Mucosa of descending colon (tissue), 1 donor: ENCODE data around the genes FCRL5, SMIM42, OR10Z1, OR6K3, PYDC5 and FCER1A.

DNA sequence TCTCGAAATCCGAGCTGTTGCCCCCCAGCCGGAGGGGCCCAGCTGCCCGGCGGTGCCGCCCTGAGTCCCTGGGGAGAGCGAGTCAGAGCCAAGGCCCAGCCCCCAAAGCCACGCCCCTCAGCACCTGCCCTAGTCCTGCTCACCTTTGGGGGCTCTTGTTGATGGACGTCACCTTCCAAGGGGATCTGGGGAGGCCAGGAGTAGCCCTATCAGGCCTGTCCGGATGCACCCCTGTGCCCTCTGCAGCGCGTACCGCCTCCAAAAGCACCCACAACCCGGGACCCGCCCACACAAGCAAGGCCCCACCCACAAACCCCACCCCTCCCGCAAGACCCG is 13.7 kb downstream of the INSRR start:
- PRO-cap = no peak

DNA sequence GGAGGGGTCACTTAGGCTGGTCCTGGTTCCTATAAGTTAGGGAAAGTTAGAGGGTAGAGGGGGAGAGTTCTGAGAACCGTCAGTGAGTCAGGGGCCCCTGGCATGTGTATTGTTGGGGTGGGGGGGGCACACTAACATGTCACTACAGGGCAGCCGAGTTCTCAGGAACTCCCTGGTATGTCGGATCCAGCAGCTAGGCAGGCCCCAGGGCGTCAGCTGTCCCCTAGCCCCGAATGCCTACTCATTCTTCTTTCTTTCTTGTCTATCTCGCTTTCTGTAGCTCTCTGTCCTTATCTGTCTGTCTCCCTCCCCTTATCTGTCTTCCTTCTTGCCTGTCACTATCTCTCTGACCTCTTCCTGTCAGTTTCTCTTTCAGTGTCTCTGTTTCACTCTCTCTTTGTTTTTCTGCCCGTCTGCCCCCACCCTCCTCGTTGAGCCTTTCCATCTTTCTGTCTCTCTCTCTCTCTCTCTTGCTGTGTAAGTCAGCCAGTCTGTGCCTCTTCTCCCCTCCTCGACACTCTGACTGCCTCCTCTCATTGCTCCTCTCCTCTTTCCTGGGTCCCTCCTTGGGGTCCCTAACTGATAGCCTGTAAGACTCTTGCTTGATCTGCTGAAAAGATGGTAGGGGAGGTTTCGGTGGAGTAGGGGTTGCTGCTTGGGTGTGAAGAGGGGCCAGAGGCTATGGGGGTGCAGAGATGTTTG is 2.4 kb downstream of the NTRK1 start:
- PRO-cap = no peak

- PRO-cap = no peak
These were observed 2.0 kb downstream of the PEAR1 start for GRCh38 chr1:156895569-156895856.

DNA sequence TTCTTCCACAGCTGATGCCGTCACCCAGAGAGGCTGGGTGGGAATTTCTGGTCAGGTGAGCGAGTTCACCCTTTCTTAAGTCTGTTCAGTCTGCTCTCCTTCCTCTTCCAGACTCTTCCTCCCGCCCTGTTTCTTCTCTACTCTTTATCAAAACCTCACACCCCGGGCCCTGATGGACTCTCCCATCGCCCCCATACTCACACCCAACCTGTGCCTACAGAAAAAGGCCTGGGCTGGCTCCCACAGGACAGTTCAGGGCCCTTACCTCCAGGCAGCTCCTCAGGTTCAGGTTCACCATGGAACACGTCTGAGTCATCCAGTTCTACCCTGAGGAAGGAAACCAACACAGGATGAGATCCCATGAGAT is 20.7 kb downstream of the LRRC71 start:
- PRO-cap = no peak

DNA sequence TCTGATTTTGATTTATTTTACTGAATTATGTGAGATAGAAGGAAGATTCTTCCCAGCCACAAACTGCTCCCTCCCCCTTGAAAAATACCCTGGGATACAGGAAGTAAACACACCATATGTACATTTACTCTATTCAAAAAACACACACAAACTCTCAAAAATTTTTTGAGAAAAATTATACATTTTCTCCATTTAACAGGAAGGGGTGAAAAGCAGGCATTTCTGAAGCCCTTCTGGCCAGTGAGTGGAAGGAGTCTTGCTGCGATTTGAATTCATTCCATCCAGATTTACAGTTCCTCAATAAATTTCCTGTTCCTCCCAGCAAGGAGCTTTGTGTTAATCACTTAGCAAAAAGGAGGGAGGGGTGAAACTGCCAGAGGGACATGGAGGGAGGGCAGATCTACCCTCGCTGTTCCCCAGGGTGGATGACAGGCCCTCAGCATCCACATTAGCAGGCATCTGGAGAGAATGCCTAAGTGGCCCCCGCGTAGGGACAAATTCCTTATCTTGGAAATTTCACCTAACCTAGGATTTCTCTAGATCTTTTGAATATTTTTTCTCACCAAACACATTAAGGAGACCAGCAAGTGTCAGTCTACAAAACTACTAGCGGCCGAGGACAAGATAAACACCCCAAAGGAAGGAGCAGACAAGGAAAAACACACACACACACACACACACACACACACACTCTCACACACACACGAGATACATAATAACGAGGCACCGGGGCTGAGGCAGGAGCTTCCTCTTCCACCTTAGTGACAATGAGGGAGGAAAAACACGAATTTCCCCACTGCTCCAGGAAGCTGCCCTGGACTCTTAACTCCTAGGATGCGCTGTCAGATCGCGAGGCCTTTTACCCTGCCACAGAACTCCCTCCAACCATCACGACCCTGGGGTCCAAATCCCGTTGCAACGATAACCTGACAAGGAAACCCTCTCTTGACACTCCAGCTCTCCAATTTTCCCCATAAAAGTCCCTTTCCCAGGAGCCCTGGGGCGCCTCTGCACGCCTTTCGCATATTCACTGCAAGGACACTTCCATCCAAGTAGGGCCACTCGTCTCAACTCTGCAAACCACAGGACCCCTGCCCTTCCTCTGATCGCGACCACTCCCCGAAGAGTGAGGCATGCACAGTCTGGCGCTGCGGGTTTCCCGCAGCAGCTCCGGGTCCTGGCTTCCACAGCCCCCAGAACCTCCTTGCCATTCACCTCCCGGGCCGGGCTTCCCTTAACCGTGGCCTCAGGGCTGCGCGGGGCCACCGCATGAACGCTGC is 904 bp downstream of the ETV3 start:
- PRO-cap = no peak

GRCh38 chr1:157198408-157199036 is 60.3 kb upstream of the ETV3 start:
- PRO-cap = no peak

DNA sequence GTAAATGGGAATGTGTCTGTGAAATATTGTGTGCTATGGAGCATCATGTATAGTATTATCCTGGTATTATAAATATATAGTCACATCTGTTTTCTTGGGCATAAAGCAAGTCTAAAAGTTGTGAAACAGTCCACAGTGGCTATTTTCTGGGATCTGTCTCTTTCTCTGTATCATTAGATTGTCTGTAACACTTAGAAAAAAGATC is 110.9 kb upstream of the ETV3 start:
- PRO-cap = no peak

- PRO-cap = no peak
These were observed 12.0 kb downstream of the FCRL5 start for GRCh38 chr1:157540295-157540755.

DNA sequence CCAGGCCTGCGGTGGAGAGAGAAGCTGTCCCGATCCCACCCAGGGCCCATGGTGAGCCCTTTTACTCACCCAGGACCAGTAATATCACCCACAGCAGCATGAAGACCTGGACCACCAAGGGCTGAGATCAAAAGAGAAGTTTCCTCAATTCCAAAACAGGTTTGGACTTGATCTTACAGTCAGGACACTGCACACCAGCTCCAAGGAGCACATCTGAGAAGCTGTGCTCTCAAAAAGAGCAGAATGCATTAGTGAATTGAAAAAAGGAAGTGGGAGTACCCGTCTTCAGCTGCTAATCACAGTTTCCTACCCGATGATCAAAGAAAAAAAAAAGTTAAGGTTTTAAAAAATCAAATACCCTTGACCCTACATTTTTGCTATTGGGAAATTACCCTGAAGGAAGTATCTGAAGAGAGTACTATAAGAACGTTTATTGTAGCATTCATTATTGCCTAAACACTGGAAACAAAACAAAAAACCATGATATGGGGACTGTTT is at the start of gene FCRL5:
Gene FCRL5, minus strand, starts transcription at position 253 of the 498 bp plus-strand sequence.
- PRO-cap = no peak

GRCh38 chr1:157804779-157805230 is 15.1 kb downstream of the FCRL1 start:
- PRO-cap = no peak

GRCh38 chr1:157815307-157815746 is 4.6 kb downstream of the FCRL1 start:
- PRO-cap = no peak

GRCh38 chr1:157844016-157844632 is 2.5 kb upstream of the CD5L start:
- PRO-cap = no peak

DNA sequence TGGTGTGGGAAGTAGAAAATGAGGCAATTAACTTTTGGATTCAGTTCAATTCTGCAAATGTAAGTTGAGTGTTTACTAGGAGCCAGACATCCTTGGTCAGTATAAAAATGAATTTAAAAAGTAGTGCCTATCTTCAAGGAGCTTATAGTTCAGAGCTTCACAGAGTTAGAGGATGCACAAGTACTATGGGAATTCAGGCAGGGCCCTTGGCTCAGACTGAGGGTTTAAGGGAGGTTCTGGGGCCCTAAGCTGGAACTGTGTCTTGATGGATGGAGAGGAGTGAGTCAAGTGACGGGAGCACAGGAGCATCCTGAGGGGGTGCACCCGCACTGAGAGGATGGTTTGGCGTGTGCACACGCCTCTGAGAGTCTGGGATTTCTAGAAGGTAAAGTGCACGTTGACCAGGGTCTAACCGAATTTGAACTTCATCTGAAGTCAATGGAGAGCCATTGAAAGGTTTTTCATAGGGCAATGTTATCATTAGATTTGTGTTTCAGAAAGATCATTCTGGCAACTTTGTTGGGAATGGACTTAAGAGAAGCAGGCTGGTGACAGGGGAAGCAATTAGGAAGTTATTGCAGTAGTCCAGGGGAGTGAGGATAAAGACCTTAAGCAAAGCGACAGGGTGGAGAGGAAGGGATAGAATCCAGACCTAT is 55.8 kb downstream of the KIRREL1 start:
- PRO-cap = no peak

DNA sequence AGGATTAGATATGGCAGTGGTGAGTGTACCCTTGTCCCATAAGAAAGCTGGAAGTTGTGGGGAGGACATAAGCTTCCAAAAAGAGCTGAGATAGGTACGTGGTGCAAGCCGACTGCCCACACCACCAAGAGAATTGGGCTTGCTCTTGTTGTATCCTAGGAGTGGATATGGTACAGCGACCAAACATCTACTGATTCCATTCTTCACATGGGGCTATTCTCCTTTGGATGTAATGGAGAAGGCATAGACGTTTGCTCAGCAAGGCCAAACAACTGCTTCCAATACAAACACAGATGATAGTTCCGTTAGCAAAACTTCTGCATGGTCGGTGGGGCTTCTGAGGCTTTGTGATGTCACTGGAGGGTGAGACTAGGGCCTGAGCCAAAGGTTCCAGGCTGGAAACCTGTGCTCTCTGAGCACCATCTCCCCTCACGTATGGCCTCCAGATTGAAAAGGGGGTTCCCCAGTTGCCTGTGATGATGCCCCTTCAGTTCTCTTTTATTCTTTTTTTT is at the start of gene SMIM42:
Gene SMIM42, minus strand, starts transcription at position 296 of the 512 bp plus-strand sequence.
- PRO-cap = no peak

GRCh38 chr1:158605096-158605373 is at the start of gene OR10Z1:
TSS of gene OR10Z1 (plus strand) at chr1:158605268.
- PRO-cap = no peak

DNA sequence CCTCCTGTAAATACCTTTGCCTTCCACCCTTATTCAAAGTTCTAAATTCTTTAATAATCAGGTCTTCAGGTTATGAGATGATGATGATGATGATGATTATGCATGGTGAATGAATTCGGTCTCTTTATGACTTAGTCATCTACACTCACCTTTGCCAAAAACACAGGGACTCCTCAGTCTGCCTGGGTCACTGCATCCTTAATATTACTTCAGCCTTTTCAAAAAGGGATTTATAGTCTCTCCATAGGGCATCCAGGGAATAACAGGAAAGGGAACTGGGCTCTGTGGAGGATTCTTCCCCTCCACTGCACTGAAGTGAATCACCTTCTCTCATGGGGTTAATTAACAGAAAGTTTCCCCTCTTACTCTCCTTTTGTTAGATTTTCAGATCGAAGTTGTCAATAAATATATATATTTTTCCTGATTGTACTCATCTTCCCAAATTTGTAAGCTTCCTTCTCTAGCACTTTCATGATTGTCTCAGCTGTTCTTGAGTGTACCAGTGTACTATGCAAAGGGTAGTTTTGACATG is at the start of gene OR6K3:
Gene OR6K3, minus strand, starts transcription at position 187 of the 532 bp plus-strand sequence.
- PRO-cap = no peak

DNA sequence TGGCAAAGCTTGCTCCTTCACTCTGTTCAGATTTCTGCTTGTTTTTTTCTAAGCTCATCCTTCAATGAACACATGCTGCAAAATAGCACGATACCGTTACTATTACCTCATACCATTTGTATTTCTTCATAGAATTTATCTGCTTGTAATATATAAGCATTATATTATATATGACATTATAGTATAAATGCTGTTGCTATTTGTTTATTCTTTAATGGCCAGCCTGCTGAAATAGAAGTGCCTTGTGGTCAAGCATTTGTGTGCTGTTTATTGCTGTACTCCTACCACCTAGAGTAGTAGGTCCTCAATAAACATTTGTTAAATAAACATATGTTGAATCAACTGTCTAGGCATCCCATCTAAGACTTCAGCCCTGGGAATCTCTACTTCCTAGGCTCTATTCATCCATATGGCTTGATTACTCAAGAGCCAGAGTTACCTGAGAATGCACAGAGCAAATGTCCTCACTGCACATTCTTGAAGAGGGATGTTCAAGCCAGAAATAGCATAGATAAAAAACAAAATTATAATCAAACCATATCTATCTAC is at the start of gene PYDC5:
Gene PYDC5, minus strand, starts transcription at position 300 of the 549 bp plus-strand sequence.
- PRO-cap = no peak

- PRO-cap = no peak
These were observed at the start of gene FCER1A for GRCh38 chr1:159302084-159302466. TSS of gene FCER1A (plus strand) at chr1:159302336.

- PRO-cap = no peak
These were observed 8.7 kb downstream of the CRP start for GRCh38 chr1:159705689-159706090.

GRCh38 chr1:159755537-159756073 is 25.2 kb upstream of the DUSP23 start:
- PRO-cap = no peak